Fibroblast of villous mesenchyme (primary cell): ENCODE measurements around a stretch of chr5.

DNA sequence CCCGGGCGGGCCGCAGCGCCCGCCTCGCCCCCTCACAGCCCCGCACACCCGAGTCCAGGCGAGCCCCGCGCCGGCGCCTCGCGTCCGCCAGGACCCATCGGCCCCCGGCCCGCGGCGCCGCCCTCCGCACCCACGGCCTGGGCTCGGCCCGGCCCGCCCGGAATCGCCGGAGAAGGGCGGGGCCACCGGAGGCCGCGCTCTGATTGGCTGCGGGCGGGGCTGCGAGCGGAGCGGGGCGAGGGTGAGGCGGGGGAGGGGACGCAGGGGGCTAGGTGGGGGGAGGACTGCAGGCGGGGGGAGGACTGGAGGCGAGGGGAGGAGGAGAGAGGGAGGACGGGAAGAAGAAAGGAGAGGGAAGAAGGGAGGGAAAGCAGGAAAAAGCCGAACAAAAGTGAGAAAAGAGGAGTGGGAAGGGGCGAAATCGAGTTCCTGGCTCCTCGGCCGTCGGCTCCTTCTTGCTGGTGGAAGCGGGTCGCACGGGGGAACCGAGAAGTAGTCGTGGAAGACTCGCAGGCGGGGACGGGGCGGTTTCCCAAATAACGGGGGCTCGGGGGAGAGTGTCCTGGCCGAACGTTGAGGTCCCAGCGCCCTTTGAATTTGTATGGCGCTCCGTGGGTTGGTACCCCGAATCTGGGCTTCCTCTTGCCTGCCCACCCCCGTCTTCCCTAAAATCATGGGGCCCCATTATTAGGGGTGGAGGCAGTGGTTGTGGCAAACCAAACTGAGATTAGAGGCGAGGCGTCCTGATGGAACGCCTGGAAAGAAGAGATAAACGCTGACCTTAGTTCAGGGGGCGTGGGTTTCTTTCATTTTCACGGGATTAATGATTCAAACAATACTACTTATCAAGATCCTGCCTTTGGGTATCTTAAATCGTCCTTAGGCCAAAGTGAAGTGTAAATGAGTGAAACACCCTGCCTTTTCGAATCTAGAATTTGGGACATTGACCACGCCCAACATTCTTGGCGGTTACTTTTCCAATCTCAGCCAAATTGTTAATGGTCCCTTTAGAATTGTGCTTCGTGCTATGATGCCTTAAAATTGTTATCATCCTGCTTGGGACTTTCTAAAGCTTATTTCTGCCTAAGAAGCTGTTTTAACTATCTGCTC lies 744 bp upstream of the UBTD2 start:
- CAGE, long polyA plus RNA: no peak

DNA sequence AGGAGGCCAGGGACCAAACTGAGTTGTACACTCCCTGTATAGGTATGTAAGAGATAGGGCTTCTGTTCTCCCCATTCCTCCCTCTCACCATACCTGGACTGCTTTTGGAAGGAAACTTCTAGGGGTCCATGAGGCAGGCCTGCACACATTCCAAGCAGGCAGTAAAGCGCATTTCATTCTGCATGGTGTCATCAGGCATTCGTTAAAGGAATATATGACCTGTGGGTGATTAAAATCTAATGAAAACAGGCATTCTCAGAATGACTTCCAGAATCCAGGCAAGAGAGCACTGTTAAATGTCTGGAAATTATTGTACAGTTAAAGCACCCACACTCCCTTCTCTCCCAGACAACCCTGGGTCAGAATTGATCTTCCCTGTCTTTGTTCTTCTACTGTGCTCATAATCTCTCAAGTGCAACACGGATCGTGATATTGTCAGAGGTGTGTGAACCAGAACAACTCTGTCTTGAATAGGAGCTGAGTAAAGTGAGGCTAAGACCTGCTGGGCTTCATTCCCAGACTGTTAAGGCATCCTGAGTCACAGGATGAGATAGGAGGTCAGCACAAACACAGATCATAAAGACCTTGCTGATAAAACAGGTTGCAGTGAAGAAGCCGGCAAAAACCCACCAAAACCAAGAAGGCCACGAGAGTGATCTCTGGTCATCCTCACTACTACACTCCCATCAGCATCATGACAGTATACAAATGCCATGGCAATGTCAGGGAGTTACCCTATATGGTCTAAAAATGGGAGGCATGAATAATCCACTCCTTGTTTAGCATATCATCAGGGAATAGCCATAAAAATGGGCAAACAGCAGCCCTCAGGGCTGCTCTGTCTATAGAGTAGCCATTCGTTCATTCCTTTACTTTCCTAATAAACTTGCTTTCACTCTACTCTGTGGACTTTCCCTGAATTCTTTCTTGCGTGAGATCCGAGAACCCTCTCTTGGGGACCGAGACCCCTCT lies 31.7 kb upstream of the UBTD2 start:
- CAGE, long polyA plus RNA: no peak

DNA sequence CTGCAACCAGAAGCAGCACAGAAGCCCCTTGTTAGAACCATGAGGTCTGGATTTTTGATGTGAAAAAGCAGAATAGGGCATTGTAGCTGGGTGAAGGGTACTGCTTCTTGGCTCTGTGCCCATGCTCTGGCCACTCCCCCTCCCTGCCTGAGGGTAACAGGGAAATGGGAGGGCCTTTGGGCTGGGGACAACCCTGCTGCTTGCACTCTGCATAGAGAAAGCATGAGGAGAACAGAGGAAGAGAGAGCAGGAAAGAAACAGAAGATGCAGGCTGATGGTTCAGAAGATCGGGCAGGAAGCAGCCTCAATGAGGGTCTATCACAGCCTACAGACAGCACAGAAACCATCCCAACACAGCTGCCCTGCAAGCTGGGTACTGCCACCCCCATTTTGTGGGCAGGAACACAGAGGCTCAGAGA lies 81.4 kb upstream of the UBTD2 start:
- CAGE, long polyA plus RNA: no peak

DNA sequence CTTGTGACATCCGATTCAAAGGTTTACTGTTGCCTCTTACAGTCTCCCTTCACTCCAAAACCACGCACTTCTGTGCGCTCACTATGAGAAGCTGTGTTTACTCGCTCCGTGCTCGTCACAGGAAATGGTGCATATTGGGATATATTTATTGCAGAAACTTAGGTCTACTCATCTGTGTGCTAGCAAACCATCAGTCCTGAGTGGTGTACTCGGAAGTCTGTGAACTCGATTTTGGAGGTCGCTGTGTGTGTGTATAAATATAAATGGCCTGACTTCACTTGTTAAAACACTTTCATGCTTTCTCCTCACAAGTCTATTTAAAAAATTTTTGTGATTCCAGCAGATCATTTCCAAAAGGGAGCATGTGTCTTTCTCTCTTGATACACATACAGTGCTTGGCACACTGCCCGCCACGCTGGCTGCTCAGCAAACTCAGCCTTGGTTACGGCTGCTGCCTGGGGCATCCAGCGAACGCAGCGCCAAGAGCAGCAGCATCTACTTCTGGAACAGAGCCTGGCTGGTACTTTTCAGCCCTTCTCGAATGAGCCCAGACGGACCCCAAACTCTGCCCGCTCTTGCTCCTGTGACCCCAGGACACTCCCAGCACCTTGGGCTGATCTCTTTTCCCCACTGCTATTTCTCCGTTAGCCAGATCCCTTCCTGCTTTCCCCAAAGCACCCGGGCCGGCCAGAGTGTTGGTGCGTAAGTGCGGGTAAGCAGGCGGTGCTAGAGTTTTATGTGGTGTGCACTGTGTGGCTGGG lies 73.4 kb downstream of the SH3PXD2B start:
- CAGE, long polyA plus RNA: no peak

DNA sequence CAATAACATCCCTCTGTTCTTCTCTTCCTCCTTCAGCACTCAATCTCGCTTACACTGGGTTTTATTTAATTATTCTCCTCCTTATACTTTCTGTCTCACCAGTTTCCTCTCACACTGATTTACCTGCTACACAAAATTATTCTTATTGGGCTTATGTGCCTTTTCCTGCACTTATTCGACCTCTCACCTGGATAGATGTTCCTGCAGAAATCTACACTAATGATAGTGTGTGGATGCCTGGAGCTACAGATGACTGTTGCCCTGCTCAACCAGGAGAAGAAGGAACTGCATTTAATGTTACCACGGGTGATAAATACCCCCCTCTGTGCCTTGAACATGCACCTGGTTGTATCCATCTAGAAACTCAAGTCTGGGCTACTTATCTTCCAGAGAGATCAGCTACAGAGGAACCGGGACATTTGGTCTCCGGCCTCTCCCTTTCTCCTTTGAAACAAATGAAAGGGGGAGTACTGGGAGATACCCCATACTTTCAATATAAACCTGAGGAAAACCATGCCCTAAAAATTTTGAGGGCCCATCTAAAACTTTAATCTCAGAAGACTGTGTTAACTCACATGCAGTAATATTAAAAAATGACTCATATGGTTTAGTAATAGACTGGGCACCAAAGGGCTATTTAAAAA lies 54.5 kb downstream of the SH3PXD2B start:
- CAGE, long polyA plus RNA: no peak

- CAGE, long polyA plus RNA: no peak
These were observed 39.9 kb downstream of the SH3PXD2B start for GRCh38 chr5:172414465-172414884.

DNA sequence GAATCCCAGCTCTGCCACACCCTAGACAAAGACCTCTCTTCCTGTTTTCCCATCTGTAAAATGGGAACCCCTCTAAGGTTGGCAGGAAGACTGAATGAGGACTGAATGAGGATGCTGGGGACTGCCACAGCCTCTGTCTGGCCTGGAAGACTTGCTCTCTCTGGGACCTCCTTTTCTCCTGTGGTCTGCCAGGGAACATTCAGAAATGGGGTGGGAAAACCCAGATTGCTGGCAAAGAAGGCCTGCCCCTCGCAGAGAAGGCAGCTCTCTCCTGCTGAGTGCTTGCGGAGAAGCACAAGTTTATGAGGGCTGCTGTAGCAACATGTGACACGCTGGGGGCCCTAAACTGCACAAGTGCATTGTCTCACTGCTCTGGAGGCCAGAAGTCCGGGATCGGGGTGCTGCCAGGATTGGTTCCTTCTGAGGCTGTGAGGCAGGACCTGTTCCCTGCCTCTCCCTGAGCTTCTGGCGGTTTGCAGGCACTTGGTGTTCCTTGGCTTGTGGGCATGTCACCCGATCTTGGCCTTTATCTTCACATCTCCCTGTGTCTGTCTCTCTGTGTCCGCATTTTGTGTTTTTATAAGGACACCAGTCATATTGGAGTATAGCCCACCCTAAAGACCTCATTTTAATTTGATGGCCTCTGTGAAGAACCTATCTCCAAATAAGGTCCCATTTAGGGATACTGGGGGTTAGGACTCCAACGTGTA lies 75.6 kb upstream of the NEURL1B start:
- CAGE, long polyA plus RNA: no peak

DNA sequence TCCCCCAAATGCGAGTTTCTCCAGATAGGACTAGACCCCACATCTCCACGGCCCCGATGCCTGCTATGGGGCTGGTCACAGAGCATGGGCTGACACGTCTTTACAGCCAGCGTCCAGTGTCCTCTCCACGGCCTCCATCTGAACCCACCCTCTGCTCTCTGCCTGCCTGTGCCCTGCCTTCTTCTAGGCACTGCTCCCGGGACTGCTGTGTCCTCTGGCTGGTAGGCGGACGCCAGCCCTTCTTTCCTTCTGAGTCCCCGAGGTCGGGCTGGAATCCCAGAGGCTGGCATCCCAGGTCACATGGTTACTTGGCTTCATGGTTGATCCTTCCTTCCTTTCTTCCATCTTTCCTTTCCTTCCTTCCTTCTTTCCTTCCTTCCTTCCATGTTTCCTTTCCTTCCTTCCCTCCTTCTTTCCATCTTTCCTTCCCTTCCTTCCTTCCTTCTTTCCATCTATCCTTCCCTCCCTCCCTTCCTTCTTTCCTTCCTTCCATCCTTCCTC lies 67.0 kb upstream of the NEURL1B start:
- CAGE, long polyA plus RNA: no peak

- CAGE, long polyA plus RNA: no peak
These were observed 66.4 kb upstream of the NEURL1B start for GRCh38 chr5:172574700-172574976.

GRCh38 chr5:172585115-172585591 lies 55.9 kb upstream of the NEURL1B start:
- CAGE, long polyA plus RNA: no peak

- CAGE, long polyA plus RNA: no peak
These were observed 54.9 kb upstream of the NEURL1B start for GRCh38 chr5:172585802-172586900.

DNA sequence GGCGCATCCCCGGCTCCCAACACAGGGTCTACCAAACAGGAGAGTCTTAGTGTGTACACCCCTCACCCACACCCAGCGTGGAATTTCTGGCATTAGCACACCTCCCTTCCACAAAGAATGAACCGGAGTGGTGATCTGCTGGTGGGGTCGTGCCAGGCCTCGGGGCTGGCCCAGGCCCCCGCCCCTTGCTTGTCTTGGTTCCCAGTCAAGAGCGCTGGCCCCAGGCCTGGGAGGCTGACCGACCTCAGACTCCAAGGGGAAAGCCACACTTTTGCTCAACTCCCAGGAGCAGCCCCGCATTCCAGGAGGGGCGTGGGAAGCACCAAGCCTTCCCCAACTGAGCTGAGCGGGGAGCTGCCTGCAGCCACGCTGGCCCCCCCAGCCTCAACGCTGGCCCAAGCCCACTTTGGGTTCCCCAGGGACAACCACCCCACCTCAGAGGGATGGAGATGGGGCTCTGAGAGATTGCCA lies 55.4 kb downstream of the NEURL1B start:
- CAGE, long polyA plus RNA: no peak

GRCh38 chr5:172748207-172749072 lies 22.6 kb downstream of the DUSP1 start:
- CAGE, long polyA plus RNA: no peak

- CAGE, long polyA plus RNA: no peak
These were observed 21.1 kb downstream of the DUSP1 start for GRCh38 chr5:172749658-172750493.

DNA sequence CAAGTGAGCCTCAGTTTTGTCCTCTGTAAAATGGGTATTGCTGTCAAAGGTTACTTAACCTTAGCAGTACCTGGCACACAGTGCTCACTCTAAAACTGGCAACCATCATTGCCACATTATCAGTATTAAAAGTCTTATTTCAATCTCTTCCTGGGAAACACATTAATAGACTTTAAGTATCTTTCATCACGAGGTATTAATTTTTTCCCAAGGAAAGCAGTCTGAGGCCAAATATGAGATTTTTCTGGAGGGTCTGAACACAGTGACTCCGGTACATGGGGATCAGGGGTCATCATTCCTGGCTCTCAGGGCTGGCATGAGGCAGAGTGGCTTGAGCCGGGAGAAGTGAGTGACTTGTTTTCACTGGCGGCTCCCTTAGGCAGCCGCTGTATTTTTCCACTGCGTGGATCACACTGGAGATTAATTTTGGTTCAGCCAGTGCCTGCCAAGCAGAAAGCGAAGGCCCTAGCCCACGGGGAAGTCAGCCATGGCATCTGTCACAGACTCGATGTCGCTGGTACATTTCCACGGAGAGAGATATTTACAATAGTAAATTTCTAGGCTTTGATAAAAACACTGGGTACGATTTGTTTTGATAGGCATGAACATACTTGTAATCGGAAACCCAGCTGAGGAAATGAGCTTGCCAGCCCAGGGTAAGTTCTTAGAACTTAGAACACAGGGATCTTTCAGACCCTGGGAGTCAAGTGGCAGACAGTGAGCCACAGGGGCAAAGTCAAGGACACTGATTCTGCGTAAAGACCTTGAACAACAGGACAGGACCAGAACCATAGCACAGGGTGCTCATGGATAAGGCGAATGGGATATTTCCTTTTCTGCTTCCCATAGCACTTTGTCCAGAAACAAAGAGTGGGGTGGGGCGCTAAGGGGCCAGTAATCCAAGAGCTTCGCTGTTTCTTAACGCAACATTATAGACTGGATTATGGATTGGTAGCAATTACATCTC lies 4.7 kb downstream of the DUSP1 start:
- CAGE, long polyA plus RNA: no peak

DNA sequence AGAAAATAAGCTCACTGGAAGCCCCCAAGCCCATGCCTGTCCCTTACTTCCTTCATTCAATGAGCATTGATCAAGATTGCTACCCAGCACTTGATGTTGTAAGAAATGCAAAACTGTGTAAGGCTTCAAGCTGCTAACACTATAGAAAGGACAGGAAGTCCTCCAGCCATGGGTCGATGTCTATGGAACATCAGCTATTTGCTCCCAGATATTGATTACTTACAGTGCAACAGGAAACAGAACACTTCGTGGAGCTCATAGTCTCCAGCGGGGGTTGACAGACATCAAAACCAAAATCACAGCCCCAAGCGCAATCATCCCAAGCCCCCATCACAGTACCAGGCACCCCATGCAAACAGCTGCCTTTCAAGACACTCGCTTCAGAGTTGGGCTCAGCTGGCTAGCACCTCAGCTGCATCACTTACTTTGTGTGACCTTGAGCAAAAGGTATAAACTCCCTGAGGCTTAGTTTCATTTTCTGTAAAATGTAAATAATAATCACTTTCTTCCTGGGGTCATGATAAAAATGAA lies 26.8 kb upstream of the DUSP1 start:
- CAGE, long polyA plus RNA: no peak

DNA sequence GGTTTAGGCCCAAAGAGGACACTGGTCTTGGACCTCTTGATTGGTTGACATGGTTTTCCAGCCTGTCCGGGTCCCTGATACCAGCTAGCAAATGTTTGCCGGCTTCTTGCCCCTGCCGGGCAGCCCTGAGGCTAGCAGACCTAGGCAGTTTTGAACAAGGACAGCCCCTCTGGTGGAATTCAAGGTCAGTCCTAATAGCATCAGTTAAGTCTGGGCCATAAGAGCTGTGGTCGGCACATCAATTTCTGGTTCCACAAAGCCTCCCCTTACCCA lies 1.6 kb downstream of the ERGIC1 start:
- CAGE, long polyA plus RNA: no peak

DNA sequence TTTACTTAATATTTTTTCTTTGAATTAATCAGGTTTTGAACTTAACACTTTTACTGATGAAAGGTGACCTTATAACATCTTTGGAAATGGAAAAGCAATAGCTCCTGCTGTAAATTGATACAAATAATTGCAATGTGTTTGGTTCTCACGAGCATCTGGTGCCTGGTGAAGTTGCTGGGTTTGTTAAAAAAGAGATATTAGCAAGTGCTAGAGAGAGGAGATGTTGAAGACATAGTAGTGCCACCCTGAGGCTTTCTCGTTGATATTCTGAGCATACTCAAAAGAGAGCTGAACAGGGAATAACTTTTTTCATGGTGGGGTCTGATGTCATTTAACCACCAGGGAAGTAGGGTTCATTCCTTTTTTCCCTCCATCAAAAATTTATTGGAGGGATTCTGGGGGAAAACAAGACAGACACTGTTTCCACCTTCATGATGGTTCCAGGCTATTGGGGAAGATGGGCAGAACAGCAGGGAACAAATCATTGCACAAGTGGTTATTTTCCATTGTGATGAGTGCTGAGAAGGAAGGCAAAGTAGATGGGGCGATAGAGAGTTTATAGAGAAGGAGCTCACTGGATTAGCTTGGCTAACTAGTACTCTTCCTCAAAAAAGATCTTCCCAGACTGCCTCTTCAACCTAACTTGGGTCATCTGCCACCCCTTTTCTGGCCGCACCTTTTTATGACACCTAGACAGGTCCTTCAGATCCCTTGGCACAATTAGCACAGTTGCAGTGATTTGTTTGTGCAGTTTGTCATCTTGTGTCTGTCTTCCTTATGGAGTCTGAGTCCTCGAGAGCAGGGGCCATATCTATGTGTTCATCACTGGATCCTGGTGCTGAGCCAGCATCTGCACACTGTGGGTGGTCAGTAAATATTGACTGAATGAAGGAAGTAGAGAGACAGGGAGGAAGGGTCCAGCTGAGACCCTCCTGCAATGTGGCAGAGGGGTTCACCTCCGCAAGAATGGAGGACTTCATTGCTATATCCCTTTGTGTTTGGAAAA lies 14.1 kb downstream of the ERGIC1 start:
- CAGE, long polyA plus RNA: no peak

DNA sequence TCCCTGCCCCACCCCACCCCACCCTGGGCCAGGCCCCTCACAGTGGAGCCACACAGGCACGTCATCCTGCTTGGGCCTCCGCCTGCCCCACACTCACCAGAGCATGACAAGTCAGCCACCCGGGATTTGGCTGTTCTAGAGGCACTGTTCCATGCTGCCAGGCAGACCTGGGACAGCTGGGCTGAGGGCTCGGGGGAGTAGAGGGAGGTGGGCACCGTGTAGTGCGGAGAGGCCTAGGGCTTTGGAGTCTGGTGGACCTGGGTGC lies 16.2 kb downstream of the ERGIC1 start:
- CAGE, long polyA plus RNA: no peak

GRCh38 chr5:172852677-172853441 lies 18.8 kb downstream of the ERGIC1 start:
- CAGE, long polyA plus RNA: no peak